ENCODE measurements around a stretch of chr19.

GRCh38 chr19:41897964-41898539 is 15.1 kb downstream of the ARHGEF1 start:
- PRO-cap, result no peak

- PRO-cap, result no peak
Measured at GRCh38 chr19:41902649-41903071, 19.7 kb downstream of the ARHGEF1 start.

- PRO-cap, result no peak
Measured at GRCh38 chr19:41936476-41936694, 8.1 kb upstream of the ERFL start.

GRCh38 chr19:42068246-42068655 is 1.8 kb downstream of the GRIK5 start:
- PRO-cap, result no peak

DNA sequence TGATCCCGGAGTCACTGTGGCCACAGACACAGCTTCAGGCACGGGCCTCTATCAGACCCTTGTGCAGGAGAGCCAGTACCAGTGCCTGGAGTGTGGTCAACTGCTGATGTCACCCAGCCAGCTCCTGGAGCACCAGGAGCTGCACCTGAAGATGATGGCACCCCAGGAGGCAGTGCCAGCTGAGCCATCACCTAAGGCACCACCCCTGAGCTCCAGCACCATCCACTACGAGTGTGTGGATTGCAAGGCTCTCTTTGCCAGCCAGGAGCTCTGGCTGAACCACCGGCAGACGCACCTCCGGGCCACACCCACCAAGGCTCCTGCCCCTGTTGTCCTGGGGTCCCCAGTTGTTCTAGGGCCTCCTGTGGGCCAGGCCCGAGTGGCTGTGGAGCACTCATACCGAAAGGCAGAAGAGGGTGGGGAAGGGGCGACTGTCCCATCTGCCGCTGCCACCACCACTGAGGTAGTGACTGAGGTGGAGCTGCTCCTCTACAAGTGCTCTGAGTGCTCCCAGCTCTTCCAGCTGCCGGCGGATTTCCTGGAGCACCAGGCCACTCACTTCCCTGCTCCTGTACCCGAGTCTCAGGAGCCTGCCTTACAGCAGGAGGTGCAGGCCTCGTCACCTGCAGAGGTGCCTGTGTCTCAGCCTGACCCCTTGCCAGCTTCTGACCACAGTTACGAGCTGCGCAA is 2.9 kb downstream of the ZNF574 start:
- PRO-cap, result no peak

GRCh38 chr19:42152250-42152859 is 20.1 kb upstream of the POU2F2 start:
- PRO-cap, result no peak

DNA sequence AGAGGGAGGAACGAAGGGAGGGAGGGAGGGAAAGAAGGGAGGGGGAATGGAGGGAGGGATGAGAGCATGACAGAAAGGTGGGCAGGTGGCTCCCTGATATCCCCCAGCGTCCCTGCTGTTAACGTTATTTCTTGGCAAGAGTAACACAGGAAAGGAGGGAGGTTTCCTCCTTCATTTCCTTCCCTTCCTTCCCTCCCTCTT is 22.5 kb downstream of the DEDD2 start:
- PRO-cap, result no peak

GRCh38 chr19:42201477-42202537 is 15.7 kb downstream of the DEDD2 start:
- PRO-cap, result no peak

DNA sequence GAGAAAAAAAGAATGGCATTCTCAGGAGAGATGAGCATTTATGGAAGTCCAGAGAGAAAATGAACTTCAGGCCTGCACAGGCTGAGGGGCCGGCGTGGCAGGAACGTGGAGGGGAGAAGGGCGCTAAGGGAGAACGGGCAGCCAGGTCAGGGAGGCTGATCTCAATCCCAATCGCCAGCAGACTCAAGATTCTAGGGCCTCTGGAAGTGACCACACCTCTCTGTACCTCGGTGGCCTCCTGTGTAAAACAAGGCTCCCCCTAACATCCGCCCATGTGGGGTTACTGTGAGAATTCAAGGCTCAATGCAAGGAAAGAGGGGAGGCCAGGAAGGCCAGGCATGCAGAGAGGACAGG is 14.1 kb downstream of the DEDD2 start:
- PRO-cap, result no peak

GRCh38 chr19:42216801-42217624 is 464 bp downstream of the DEDD2 start:
- PRO-cap, result no peak

DNA sequence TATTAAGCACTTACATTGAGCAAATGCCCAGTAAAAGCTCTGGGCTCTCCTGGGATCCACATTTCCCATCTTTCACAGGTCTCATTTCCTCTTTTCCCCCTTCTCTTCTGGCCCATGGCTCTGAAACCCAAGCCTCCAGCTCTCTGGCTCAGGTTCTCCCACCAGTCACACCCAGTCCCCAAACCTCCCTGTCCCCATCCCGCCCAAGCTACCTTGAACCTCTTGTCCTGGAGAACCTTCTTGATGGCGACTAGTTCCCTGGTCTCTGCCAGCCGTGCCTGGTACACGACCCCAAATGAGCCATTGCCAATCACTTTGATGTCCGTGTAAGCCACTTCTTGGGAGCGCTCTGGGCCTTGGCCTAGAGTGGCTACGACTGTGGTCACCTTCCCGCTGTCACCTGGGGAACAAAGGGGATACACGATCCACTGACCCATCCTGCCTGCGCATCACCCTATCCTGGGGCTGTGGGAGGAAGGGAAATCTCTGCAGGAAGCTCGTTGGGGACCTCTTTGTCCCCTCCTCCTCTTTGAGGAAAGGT is 2.6 kb downstream of the GSK3A start:
- PRO-cap, result no peak

DNA sequence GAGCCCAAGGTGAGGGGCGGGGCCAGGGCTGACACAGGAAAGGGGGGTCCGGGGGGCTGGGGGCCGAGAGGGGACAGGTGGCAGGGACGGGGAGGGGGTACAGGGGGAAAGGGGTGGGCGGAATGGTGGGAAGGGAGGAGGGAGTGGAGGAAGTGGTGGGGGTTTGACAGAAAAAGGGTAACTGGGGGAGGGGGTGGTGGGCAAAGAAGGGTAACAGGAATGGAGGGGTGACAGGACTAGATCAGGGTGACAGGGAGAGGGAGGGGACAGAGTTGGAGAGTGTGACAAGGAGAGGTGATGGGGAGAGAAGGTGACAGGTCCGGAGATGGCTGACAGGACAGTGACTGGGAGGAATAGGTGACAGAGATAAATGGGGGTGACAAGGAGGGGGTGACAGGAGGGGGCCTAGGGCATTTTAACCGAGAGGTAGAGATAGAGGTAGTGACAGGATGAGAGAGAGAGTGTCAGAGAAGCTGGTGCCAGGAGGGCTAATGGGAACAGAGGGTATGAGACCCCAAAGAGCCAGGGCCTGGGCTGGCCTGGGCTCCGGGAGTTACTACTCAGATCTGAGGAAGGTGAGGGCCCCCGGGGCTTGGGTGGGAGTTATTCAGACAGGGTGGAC is 432 bp downstream of the CIC start:
- PRO-cap, result no peak

DNA sequence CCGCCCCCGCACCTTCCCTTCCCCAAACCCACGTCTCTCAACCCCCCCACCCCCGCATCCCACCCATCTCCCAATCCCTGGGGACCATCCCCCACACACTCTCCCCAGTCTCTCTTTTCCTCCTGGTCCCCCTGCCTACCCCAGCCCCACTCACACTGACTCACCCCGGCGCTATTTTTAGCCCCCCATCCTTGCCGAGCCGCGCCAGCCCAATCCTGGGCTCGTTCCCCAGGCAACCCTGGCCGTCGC is 11.7 kb downstream of the CIC start:
- PRO-cap, result no peak

GRCh38 chr19:42283963-42284139 is 14.8 kb downstream of the CIC start:
- PRO-cap, result bidirectional peak, plus-strand start at chr19:42284080, minus-strand start at chr19:42283769

- PRO-cap, result no peak
Measured at GRCh38 chr19:42287028-42288024, 14.6 kb upstream of the PRR19 start.

- PRO-cap, result no peak
Measured at GRCh38 chr19:42330135-42330604, 4.7 kb downstream of the MEGF8 start.

DNA sequence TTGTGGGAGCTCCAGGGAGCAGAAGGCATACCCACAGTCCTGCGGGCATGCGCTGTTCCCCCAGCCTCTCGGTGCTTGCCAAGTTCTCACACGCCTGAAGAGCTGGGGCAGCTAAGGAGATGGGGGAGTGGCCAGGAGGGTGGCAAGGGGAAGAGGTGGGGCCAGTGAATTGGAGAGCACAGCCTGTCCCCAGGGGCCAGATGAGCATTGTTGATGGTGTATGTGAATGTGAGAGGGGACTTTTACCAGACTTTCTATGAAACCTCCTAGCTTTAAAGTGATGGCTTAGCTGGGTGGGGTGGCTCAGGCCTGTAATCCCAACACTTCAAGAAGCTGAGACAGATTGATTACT is 24.9 kb downstream of the CNFN start:
- PRO-cap, result no peak

DNA sequence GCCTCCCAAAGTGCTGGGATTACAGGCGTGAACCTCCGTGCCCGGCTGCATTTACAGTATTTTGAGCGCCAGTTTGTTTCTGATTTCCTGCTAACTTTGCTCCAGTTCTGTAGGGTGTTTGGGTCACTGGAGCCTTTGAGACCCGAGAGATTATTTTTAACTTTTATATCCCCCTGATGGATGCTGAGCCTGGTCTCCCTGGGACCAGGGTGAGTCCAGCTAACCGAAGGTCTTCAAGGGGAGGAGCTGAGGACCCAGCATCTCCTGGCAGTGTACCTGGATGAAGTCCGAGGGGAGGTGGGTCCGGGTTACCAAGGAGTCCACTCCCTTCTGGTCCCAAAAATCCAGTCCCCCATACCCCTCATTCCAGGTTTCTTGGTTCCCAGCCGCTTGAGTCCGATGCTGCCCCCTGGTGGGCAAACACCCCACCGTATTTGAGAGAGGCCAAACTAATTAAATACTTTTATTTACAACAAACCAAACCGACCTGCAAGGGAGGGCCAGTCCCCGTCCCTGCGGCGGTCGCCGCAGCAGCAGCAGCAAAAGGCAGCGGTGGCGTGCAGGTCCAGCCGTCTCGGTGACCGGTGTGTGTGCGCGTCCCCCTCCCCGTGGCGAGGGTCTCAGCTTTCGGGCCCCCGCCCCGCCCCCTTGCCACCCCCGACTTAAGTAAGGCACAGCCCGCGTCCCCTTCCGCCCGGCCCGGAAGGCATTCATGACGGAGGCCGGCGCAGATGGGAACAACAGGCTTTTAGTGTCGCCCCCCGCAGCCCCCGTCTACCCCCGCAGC is 11.2 kb upstream of the CNFN start:
- PRO-cap, result unidirectional peak, plus-strand start at position 480 of the sequence

GRCh38 chr19:42423852-42424504 is 3.2 kb downstream of the LIPE start:
- PRO-cap, result no peak

DNA sequence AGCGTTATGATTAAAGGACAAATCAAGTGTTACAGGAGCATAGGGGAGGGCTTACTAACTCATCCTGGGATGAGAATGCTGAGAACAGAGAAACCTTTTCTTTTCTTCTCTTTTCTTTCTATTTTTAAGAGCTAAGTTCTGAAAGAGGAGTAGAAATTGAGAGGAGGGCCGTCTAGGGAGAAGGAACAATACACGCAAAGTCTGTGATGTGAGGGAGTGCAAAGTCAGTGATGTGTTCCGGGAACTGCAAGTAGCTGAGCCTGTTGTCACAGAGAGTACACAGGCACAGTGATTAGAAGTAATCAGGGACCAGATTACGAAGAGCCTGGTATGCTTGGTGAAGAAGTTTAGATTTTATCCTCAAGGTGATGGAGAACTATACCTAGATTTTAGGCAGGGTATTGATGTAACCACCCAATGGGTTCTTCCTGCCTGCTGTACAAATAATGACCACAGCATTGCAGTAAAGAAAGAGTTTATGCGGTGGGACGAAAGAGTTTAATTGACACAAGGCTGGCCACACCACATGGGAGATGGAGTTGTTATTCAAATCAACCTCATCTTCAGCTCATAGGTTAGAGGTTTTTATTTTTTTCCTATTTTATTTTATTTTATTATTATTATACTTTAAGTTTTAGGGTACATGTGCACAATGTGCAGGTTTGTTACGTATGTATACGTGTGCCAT is 32.1 kb upstream of the CXCL17 start:
- PRO-cap, result no peak

Measured in osteocyte (in vitro differentiated cells).